ENCODE measurements around the genes COQ6 and DLST.

GRCh38 chr14:73711941-73712324, 2.3 kb downstream of the PNMA1 start:
- CAGE, long polyA plus RNA = no peak
- RRBS = no CpG with 5 or more reads among the region's 9 CpGs

- CAGE, long polyA plus RNA = no peak
- RRBS = 100% methylated on average over 2 of the region's 11 CpGs
These were observed 12.4 kb upstream of the PNMA1 start for GRCh38 chr14:73726508-73727053.

GRCh38 chr14:73737880-73738295, 22.2 kb downstream of the MIDEAS start:
- CAGE, long polyA plus RNA = no peak
- RRBS = no CpG with 5 or more reads among the region's 8 CpGs

DNA sequence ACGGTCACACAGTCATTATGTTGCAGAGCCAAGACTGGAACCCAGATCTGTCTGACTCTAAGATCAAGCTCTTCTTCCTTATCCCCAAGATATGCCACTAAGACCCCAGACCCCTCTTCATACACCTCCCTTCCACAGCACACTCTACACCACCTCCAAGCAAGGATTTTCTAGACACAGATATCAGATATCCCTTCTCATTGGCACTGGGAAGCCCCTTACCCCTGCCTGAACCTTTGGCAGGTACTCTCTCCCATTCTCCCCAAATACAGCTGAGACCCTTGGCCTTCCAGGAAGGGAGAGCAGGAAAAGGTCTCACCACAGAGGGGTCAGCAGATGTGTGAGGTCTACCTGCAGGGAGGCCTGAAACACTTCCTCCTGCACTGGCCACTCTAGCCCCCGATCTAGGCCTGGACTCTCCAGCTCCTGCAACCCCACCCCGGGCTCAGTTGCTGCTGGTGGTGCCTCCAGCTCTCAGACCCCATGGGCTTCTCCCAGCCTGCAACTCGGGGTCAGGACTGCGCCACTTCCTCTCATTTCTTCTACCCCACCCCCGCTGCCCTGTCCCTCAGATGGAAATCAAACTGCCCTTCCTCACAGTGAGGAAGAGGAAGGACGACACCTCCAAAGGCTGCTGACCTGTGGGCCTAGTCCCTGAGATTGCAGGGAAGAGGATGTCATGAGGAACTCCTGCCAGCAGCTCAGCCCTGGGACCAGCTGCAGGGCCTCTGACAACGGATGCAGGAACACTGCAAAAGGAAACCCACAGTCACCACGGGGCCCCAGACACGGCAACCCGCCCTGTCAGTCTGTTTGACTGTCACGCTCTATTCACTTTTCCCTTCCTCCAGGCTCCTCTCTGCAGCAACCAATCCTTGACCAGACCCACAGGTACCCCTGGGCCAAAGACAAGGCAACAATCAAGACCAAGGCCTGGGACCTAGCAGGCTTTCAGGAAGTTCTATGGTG, 16.8 kb downstream of the MIDEAS start:
- CAGE, long polyA plus RNA = no peak
- RRBS = no CpG with 5 or more reads among the region's 12 CpGs

GRCh38 chr14:73751261-73751760, 8.8 kb downstream of the MIDEAS start:
- CAGE, long polyA plus RNA = no peak
- RRBS = no CpG with 5 or more reads among the region's 7 CpGs

DNA sequence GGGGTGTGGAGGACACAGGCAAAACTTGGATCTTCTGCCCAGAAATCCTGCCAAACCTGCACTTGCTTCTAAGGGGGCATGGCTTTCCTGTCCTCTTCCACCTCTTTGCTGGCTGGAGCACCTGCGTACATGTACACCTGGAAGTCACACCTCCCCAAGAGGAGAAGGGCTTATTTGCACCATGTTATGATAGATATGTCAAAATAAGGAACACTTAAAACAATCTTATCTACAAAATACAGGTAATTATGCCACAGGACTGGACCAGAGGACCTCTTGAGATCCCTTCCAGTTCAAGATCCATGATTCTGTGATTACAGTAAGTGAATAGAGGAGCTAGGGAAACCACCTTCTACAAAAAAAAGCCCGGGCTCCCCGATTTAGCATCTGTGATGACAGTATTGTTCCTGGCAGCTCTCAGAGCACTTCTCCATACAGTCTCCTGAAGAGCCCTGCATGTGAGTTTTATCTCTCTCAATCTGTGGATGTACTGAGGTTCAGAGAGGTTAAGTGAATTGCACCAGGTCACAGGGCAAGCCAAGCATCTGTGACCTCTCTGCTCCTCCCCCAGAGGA, 1.3 kb upstream of the MIDEAS start:
- CAGE, long polyA plus RNA = no peak
- RRBS = no CpG with 5 or more reads among the region's 3 CpGs

- CAGE, long polyA plus RNA = no peak
- RRBS = no CpG with 5 or more reads among the region's 3 CpGs
These were observed 3.3 kb upstream of the MIDEAS start for GRCh38 chr14:73763345-73763769.

DNA sequence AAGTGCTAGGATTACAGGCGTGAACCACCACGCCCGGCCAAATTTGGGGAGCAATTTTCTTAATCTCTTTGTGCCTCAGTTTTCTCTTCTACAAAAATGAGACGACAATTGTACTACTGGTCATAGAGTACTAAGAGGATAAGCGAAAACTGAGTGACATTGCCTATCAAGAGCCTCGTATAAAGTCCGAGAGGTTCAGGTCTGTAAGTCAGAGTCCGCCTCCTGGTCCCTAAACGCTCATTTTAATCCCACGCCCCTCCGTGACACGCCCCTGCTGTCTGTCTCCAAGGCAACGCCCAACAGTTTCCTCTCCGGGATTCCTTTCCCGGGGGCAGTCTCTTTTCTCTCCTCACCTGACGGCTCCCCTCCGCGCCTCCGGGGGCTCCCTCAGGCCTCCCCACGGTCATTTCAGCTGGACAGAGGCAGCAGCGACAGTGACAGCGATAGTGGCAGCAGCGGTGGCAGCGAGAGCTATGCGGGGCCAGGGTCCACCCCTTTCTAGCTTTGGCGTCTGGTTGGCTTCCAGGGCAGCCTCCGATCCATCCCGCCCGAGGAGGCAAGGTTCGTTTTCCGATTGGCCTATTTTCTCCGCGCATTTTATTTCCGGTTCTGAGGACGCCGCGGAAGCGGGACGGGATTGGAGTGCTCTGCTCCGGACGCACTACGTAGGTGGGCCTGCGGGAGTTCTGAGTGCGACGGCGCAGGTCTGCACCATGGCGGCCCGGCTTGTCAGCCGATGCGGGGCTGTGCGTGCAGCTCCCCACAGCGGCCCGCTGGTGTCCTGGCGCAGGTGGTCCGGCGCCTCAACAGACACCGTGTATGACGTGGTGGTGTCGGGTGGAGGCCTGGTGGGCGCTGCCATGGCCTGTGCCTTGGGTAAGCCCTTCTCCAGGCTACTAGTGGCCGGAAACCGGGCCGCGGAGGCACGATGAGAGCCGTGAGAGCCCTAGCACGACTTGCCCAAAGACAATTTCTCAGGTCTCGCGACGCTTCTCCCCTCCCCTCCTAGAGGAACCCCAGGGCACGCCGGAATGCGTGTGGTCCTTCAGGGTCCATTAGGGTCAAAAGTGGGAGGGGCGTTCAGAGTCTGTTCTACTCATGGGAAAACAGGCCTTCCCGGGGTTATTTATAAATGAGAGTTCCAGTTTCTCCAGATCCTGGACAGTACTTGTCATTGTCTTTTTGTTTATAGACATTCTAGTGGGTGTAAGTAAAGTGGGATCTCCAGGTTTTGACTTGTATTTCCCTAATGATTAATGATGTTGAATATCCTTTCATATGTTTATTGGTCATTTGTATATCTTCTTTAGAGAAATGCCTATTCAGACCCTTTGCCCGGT, at the start of gene COQ6:
COQ6 (plus strand) TSS at position 683 of the 1,340 bp plus-strand sequence.
- CAGE, long polyA plus RNA = no peak
- RRBS = 1% methylated on average over 30 of the region's 76 CpGs

DNA sequence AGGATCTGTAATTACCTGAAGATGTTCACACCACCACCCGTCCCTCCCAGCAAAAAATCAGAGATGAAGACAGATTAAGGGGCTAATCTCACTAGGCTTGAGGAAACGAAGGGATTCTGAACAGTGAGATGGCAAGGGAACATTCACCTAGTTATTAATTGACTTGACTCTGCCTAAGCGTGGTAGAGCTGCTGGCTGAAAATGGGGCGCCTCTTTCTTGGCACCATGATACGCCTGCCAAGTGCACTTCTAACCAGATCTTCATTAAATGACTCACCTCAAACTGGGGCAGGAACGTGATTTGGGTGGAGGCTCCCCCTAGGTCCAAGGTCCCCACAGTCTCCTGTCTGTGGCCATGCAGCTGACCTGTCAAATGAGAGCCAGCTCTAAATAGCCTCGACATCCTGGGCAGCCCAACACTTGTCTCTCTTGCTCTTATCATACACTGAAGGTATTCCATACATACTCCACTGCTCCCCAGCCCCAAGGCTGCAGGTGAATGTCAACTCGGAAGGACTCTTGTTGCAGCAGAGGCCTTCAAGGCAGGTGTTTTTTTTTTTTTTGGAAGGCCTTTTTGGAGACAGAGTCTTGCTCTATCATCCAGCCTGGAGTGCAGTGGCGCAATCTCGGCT, 26.1 kb downstream of the COQ6 start:
- CAGE, long polyA plus RNA = no peak
- RRBS = no CpG with 5 or more reads among the region's 10 CpGs

GRCh38 chr14:73997915-73998425, 21.1 kb downstream of the ENTPD5 start:
- CAGE, long polyA plus RNA = no peak
- RRBS = no CpG with 5 or more reads among the region's 7 CpGs

DNA sequence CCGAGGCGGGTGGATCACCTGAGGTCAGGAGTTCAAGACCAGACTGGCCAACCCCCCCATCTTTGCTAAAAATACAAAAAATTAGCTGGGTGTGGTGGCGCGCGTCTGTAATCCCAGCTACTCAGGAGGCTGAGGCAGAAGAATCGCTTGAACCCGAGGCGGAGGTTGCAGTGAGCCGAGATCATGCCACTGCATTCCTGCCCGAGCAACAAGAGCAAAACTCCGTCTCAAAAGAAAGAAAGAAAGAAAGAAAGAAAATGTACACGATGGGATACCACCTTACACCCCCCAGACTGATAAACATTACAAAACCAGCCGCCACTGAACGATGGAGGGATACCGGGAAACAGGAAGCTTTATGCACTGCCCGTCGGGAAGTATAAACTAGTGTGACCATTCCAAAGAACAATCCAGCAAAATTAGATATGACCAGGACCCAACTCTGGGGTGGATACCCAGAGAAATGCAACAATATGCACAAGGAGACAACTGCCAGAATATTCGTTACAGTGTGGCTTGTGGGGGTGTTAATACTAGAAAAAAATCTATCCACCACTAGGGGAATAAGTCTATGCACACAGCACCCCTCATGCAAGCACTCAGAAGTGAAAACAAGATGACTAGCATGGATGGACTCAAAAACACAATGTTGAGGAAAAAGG, 932 bp downstream of the ABCD4 start:
- CAGE, long polyA plus RNA = no peak
- RRBS = no CpG with 5 or more reads among the region's 18 CpGs

GRCh38 chr14:74326155-74326550, 22.1 kb upstream of the VRTN start:
- CAGE, long polyA plus RNA = no peak
- RRBS = no CpG with 5 or more reads among the region's 2 CpGs

- CAGE, long polyA plus RNA = no peak
- RRBS = 100% methylated on average over 2 of the region's 19 CpGs
These were observed 58.3 kb downstream of the ISCA2 start for GRCh38 chr14:74551727-74552428.

DNA sequence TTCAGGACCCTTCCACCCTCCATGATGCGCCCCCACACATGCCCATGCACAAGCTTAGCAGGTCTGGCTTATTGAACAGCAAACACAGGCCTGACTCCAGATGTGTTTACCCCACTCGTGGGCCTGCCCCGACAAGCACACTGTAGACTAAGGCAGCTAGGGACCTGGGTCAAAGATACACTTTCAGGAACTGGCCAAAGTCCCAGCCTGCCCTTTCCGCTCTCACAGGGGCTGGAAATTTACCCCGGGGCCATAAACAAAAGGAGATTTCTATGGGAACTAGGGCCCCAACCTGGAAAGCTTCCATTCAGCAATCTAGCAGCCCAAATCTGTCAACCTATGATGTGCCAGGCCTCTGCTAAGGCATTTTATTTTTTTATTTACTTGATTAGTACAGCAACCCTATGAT, 41.8 kb downstream of the LTBP2 start:
- CAGE, long polyA plus RNA = no peak
- RRBS = no CpG with 5 or more reads among the region's 5 CpGs

GRCh38 chr14:74572822-74573314, 39.2 kb downstream of the LTBP2 start:
- CAGE, long polyA plus RNA = no peak
- RRBS = no CpG with 5 or more reads among the region's 11 CpGs

- CAGE, long polyA plus RNA = no peak
- RRBS = no CpG with 5 or more reads among the region's 26 CpGs
These were observed 26.3 kb downstream of the LTBP2 start for GRCh38 chr14:74585657-74586237.

DNA sequence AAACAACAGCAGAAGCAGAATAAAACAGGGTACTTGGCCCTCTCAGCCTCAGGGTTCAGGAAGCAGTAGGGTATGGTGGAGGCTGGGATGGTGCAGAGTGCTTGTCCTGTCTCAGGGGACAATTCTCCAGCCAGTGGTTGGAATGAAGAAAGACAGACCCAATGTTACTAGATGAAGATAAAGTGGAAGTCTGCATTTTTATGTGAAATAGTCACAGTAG, 32.4 kb downstream of the PROX2 start:
- CAGE, long polyA plus RNA = no peak

- CAGE, long polyA plus RNA = no peak
- RRBS = no CpG with 5 or more reads among the region's 1 CpG
These were observed 22.9 kb downstream of the PROX2 start for GRCh38 chr14:74852989-74853498.

DNA sequence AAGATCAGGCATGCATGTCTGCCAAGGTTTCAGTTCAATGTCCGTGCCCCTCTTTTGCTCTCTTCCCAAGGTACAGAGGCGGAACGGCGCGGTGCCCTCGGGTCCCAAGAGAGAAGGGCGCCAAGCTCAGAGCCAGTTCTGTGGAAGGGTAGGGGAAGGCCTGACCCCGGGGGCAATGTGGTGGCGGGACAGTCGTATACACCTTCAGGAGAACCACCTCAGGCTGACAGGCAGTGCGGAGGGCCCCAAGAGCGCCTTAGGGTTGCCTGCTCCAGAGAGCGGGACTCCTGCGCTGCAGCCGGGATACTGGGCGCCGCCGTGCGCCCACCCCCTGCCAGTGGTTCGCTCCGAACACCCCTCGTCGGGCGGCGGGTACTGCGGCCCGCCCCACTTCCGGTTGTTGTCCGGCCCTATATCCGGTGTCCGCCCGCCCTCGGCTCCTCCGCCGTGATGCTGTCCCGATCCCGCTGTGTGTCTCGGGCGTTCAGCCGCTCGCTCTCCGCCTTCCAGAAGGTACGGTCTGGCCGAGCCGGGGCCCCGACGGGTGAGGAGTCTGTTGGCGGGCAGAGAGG, at the start of gene DLST:
DLST (plus strand) TSS at position 413 of the 572 bp plus-strand sequence.
- CAGE, long polyA plus RNA = no peak
- RRBS = 1% methylated on average over 15 of the region's 48 CpGs

DNA sequence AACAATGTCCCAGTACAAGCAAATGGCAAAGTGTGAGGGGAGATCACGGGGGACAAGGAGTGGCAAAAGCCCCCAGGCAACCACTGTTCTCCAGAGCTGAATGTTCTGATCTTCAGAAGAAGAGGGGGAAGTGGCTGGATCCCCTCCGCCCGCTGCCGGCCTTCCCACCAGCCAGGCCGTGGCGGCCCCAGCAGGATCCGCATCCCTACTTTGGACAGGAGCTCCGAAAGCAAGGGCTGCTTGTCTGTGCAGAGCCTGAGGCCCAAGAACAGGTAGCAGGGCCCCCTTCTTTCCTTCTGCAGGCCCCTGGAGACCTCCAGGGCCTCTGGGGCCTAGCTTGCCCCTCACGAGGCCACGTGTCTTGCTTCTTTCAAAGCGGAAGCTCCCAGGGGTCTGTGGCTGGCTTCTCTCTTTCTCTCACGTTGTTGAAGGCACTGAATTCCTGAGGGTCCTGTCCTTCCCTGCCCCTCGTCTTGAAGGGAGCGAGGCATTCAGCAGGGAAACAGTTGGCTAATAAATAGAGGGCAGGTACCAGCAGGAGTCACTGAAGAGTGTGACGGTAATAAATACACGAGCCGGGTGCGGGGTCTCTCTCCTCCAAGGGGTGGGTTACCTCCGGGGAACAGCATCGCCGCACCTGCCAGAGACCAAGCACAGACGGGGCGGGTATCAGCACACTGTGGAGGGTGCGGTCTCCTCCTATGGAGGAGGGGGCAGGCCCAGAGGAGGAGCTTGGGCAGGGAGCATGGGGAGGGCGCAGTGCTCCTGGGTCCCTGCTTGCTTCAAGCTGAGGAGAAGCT, 13.1 kb downstream of the PGF start:
- CAGE, long polyA plus RNA = no peak
- RRBS = no CpG with 5 or more reads among the region's 25 CpGs

Measured in mammary epithelial cell (primary cell).